K562 (cell line): ENCODE measurements around a stretch of chr2.

DNA sequence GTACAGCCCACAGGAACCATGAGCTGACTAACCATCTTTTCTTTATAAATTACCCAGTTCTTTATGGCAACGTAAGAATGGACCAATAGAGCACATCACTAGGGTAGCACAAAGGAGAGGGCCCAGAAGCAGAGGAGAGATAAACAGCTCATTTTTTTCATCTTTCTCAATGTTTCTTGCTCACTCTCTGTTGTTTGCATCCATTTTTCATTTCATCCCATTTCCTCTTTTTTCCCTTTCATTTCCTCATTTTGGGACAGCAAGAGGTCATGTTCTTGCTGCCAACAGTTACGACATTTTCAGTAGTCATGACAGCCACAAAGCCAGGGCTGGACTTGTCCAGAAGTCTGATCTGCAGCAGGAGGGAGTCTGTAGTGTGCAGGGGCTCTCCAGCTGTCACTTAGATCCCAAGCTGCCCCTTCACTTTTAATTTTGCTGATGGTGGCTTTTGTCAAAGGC is 52.7 kb upstream of the CYP1B1 start:
- RAMPAGE, long total RNA = no peak
- RRBS = no CpG with 5 or more reads among the region's 2 CpGs
PRO-cap:
- standard = no peak
- CoPRO, capped RNA only, 2 experiments = no peak in any of the 2 experiments
- CoPRO, capped and uncapped RNA, 2 experiments = no peak in any of the 2 experiments
- CoPRO, uncapped RNA only, 2 experiments = no peak in any of the 2 experiments
CAGE:
- cytosol, long polyA plus RNA = no peak
- long polyA plus RNA = no peak
- nucleolus, long total RNA = no peak
- nucleus, long polyA plus RNA = no peak

DNA sequence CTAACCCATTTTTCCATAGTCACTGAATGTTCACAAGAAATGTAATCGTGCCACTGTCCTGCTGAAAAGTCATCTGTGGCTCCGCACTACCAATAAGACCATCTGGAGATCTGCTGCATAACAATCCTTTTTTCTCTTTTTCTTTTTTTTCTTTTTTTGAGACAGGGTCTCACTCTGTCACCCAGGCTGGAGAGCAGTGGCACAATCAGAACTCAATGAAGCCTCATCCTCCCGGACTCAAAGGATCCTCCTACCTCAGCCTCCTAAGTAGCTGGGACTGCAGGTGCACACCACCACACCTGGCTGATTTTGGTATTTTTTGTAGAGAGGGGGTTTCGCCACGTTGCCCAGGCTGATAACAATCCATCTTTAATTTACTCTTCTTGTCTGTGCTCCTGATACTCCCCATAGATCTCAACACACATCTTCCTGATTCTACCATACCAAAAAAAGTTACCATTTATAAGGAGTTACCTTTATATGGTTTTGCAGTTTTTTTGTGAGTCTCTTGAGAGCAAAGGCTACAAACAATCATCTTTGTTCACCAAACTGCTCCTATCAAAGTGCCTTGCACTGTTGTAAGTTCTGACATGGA is 55.4 kb downstream of the ATL2 start:
- RAMPAGE, long total RNA = no peak
- RRBS = no CpG with 5 or more reads among the region's 5 CpGs
PRO-cap:
- standard = no peak
- CoPRO, capped RNA only, 2 experiments = no peak in any of the 2 experiments
- CoPRO, capped and uncapped RNA, 2 experiments = no peak in any of the 2 experiments
- CoPRO, uncapped RNA only, 2 experiments = peak in 1 of 2 experiments; most common minus-strand start position 116 of the sequence (in 1)
CAGE:
- cytosol, long polyA plus RNA = no peak
- long polyA plus RNA = no peak
- nucleolus, long total RNA = no peak
- nucleus, long polyA plus RNA = no peak

- RAMPAGE, long total RNA = no peak
- RRBS = no CpG with 5 or more reads among the region's 13 CpGs
PRO-cap:
- standard = no peak
- CoPRO, capped RNA only, 2 experiments = no peak in any of the 2 experiments
- CoPRO, capped and uncapped RNA, 2 experiments = no peak in any of the 2 experiments
- CoPRO, uncapped RNA only, 2 experiments = no peak in any of the 2 experiments
CAGE:
- cytosol, long polyA plus RNA = no peak
- long polyA plus RNA = no peak
- nucleolus, long total RNA = no peak
- nucleus, long polyA plus RNA = no peak
Measured at GRCh38 chr2:38406400-38407620, 29.7 kb upstream of the ATL2 start.

DNA sequence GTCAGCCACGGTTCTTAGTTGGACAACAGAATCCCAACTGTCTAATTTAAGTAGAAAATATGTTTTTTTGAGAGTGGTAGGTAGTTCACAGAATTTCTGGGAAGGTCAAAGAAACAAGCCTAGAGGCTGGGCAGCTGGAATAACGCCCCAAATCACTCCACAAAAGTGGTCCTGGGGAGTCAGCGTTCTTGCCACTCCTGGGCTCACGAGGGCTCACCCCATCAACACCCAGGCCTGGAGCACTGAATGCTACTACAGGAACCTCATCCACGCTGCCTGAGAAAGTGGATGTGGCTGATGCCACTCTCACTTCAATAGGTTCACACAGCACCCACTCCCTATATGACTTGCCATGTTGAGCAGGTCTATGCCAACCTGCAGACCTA is 76.3 kb upstream of the ATL2 start:
- RAMPAGE, long total RNA = no peak
- RRBS = no CpG with 5 or more reads among the region's 5 CpGs
PRO-cap:
- standard = no peak
- CoPRO, capped RNA only, 2 experiments = no peak in any of the 2 experiments
- CoPRO, capped and uncapped RNA, 2 experiments = no peak in any of the 2 experiments
- CoPRO, uncapped RNA only, 2 experiments = no peak in any of the 2 experiments
CAGE:
- cytosol, long polyA plus RNA = no peak
- long polyA plus RNA = no peak
- nucleolus, long total RNA = no peak
- nucleus, long polyA plus RNA = no peak

DNA sequence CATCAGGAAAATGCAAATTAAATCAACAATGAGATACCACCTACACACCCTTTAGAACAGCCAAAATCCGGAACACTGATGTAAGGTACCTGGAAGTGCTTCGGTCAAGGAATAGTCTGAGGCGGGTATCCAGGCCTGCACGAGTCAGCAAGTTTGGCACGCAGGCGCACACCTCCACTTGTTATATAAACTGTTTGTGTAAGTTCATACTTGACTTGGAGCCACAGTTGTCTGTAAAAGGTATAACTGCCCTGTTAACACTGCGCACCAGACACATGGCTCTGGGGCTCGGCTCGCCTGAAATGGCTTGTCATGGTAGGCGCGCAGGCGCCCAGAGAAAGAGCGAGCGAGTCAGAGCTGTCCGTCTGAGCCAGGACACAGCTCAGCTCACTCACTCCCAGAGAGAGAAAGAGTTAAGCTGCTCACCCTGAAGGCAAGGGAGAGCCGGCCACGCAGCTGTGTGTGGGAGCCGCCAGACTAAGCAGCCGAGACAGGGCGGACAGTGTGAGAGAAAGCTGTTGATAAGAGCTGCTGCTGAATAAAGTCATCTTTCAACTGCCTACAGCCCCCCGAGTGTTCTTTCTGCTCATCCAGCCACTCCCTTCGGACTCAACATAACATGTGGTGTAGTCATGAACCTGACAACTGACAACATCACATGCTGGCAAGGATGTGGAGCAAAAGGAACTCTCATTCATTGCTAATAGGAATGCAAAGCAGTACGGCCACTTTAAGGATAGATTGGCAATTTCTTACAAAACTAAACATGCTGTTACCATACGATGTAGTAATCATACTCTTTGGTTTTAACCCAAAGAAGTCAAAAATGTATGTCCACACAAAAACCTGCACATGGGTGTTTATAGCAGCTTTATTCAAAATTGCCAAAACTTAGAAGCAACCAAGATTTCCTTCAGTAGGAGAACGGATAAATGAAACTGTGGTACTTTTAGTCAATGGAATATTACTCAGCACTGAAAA is 87.1 kb downstream of the HNRNPLL start:
- RAMPAGE, long total RNA = no peak
- RRBS = no CpG with 5 or more reads among the region's 25 CpGs
PRO-cap:
- standard = bidirectional peak, plus-strand start at position 274 of the sequence, minus-strand start at position 303 of the sequence; bidirectional peak, plus-strand start at position 408 of the sequence, minus-strand start at position 410 of the sequence; bidirectional peak, plus-strand start at position 488 of the sequence, minus-strand start at position 462 of the sequence; unidirectional peak, minus-strand start at position 462 of the sequence; unidirectional peak, minus-strand start at position 517 of the sequence; unidirectional peak, minus-strand start at position 611 of the sequence
- CoPRO, capped RNA only, 2 experiments = peak in 2 of 2 experiments; most common plus-strand start position 390 of the sequence (in 2); most common minus-strand start position 304 of the sequence (in 2)
- CoPRO, capped and uncapped RNA, 2 experiments = peak in 1 of 2 experiments; most common plus-strand start position 274 of the sequence (in 1); most common minus-strand start position 272 of the sequence (in 1)
- CoPRO, uncapped RNA only, 2 experiments = peak in 2 of 2 experiments; most common plus-strand start position 312 of the sequence (in 1); most common minus-strand start position 272 of the sequence (in 2)
CAGE:
- cytosol, long polyA plus RNA = no peak
- long polyA plus RNA = no peak
- nucleolus, long total RNA = no peak
- nucleus, long polyA plus RNA = no peak

GRCh38 chr2:38517470-38517669 is 85.4 kb downstream of the HNRNPLL start:
- RAMPAGE, long total RNA = no peak
- RRBS = no CpG with 5 or more reads among the region's 5 CpGs
PRO-cap:
- standard = no peak
- CoPRO, capped RNA only, 2 experiments = no peak in any of the 2 experiments
- CoPRO, capped and uncapped RNA, 2 experiments = no peak in any of the 2 experiments
- CoPRO, uncapped RNA only, 2 experiments = no peak in any of the 2 experiments
CAGE:
- cytosol, long polyA plus RNA = no peak
- long polyA plus RNA = no peak
- nucleolus, long total RNA = no peak
- nucleus, long polyA plus RNA = no peak

- RAMPAGE, long total RNA = no peak
- RRBS = no CpG with 5 or more reads among the region's 7 CpGs
PRO-cap:
- standard = no peak
- CoPRO, capped RNA only, 2 experiments = no peak in any of the 2 experiments
- CoPRO, capped and uncapped RNA, 2 experiments = no peak in any of the 2 experiments
- CoPRO, uncapped RNA only, 2 experiments = peak in 2 of 2 experiments; most common minus-strand start chr2:38578721 (in 2)
CAGE:
- cytosol, long polyA plus RNA = no peak
- long polyA plus RNA = no peak
- nucleolus, long total RNA = no peak
- nucleus, long polyA plus RNA = no peak
Measured at GRCh38 chr2:38578426-38579339, 24.0 kb downstream of the HNRNPLL start.

- RAMPAGE, long total RNA = no peak
- RRBS = no CpG with 5 or more reads among the region's 9 CpGs
PRO-cap:
- standard = no peak
- CoPRO, capped RNA only, 2 experiments = no peak in any of the 2 experiments
- CoPRO, capped and uncapped RNA, 2 experiments = no peak in any of the 2 experiments
- CoPRO, uncapped RNA only, 2 experiments = no peak in any of the 2 experiments
CAGE:
- cytosol, long polyA plus RNA = no peak
- long polyA plus RNA = no peak
- nucleolus, long total RNA = no peak
- nucleus, long polyA plus RNA = no peak
Measured at GRCh38 chr2:38723055-38723724, 28.0 kb downstream of the SRSF7 start.

DNA sequence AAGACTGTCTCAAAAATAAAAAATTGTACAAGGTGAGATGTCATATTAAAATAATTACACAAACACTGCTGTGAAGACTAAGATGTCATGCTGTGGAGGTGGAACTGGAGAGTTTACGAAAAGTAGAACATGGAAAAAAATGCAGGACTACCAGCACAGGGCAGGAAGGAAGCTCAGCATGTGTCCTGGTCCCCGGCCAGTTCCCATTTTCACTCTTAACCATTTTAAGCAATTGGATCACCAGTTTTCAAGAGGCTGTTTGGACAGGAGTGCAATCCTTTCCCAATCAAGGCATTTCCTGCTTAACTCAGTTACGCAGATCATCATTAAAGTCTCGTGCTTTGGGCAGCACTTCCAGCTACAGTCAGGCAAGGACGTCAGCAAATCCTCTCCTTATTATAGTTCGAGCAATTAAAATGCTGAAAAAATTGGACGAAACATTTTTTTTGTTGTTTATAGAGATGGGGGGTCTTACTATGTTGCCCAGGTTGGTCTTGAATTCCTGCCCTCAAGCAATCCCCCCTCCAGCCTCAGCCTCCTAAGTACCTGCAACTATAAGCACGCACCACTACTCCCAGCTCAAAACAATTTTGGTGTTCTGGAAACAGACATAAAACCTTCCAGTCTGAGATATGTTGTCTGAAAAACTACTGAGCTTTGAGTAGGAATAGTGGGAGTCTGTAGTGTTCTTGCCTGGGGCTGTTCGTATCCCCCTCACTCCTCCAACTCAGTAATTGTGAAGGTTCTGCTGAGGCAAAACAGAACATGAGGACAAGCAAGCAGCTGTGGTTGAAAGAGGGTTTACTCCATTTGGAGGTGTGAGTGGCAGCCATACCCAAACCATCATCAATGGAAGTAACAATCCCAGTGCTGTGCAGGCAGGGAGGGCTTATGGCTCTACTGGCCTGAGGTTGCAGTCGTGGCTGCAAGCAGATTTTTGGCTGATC is 13.6 kb downstream of the SRSF7 start:
- RAMPAGE, long total RNA = no peak
- RRBS = no CpG with 5 or more reads among the region's 10 CpGs
PRO-cap:
- standard = no peak
- CoPRO, capped RNA only, 2 experiments = no peak in any of the 2 experiments
- CoPRO, capped and uncapped RNA, 2 experiments = no peak in any of the 2 experiments
- CoPRO, uncapped RNA only, 2 experiments = peak in 1 of 2 experiments; most common plus-strand start position 371 of the sequence (in 1); most common minus-strand start position 328 of the sequence (in 1)
CAGE:
- cytosol, long polyA plus RNA = no peak
- long polyA plus RNA = no peak
- nucleolus, long total RNA = no peak
- nucleus, long polyA plus RNA = no peak

DNA sequence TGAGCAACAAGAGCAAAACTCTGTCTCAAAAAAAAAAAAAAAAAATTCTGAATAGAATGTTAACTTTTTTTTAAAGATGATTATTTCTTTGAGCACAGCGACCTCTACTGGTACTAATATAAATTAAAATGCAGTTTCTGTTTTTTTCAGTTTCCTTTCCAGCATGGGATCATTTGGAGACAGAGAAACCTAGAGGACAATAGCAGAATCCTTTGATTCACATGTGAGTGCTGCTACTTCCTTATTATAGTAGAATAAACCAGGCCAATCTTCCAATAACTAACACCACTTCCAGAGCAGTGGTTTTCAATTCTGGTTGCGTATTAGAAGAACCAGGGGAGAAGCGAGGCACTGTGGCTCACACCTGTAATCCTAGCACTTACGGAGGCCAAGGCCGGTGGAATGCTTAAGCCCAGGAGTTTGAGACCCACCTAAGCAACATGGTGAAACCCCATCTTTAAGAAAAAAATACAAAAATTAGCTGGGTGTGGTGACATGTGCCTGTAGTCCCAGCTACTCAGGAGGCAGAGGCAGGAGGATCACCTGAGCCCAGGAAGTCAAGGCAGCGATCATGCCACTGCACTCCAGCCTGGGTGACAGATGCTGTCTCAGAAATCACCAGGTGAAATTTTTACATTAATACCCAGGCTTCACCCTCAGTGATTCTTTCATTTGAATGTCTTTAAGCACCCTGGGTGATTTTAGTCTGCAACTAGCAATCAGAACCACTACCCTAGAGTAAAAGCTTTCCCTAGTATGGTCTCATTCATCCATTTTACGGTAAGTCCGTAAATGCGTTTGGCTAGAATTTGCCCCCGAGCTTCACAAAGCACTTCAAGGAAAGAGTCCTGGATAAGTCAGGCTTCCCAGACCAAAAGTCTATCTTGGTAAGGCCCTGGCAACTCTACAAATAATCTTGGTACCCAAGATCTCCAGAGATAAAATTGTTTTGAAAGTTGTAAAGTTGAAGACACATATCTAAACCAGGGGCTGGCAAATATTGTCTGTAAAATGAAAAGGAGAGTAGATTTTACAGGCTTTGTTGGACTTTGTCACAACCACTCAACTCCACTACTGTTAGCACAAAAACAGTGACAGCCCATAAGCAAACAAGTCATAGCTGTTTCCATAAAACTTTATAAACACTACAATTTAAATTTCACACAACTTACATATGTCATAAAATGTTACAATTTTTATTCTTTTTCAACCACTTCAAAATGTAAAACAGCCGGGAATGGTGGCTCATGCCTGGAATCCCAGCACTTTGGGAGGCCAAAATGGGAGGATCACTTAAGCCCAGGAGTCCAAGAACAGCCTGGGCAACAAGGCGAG is 9.7 kb downstream of the SRSF7 start:
- RAMPAGE, long total RNA = no peak
- RRBS = no CpG with 5 or more reads among the region's 12 CpGs
PRO-cap:
- standard = no peak
- CoPRO, capped RNA only, 2 experiments = no peak in any of the 2 experiments
- CoPRO, capped and uncapped RNA, 2 experiments = peak in 1 of 2 experiments; most common minus-strand start position 950 of the sequence (in 1)
- CoPRO, uncapped RNA only, 2 experiments = peak in 2 of 2 experiments; most common plus-strand start position 410 of the sequence (in 1); most common minus-strand start position 246 of the sequence (in 2)
CAGE:
- cytosol, long polyA plus RNA = no peak
- long polyA plus RNA = no peak
- nucleolus, long total RNA = no peak
- nucleus, long polyA plus RNA = no peak

DNA sequence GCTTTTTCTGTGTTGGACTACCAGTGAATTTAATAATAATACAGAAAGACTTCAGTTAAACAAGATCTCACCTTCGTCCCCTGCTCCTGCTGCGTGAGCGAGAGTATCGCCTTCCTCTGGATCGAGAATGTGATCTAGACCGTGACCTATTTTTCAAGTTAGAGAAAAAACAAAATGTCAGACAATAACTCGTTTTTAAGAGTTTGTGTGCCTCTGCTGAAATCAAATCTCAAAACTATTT is 2.7 kb downstream of the SRSF7 start:
- RAMPAGE, long total RNA = no peak
- RRBS = no CpG with 5 or more reads among the region's 7 CpGs
PRO-cap:
- standard = no peak
- CoPRO, capped RNA only, 2 experiments = no peak in any of the 2 experiments
- CoPRO, capped and uncapped RNA, 2 experiments = no peak in any of the 2 experiments
- CoPRO, uncapped RNA only, 2 experiments = no peak in any of the 2 experiments
CAGE:
- cytosol, long polyA plus RNA = no peak
- long polyA plus RNA = no peak
- nucleolus, long total RNA = no peak
- nucleus, long polyA plus RNA = no peak

DNA sequence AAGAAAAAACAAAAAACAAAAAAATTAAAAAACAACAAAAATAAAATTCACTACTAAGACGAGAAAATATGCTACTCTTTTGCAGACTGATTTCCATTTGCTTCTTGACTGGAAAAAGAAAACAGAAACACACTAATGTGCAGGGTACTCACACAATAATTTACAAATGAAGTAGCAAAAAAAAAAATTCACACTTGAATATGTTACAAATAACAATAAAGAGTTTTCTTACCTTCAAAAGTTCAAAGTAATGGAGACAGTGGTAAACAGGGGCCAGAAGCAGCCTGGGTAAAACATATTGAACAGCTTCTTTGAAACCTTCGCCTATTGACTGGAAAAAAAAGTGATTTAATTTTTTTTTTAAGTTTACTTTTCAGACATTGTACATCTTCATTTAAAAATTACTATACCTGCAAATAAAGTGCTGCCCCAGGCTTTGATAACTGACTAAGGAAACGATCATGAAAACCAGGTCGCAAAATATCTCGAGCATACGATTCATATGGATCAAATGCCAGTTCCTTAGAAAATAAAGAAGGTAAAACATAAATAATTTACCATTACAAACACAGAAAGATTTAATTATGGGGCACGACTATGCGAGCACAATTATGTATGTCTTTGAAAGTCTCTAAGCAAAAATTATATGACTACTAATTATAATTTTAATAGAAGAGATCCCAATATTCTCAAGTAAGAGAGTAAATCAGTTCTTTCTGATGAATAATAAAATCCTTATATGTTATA is 85.7 kb downstream of the SOS1 start:
- RAMPAGE, long total RNA = no peak
- RRBS = no CpG with 5 or more reads among the region's 8 CpGs
PRO-cap:
- standard = no peak
- CoPRO, capped RNA only, 2 experiments = no peak in any of the 2 experiments
- CoPRO, capped and uncapped RNA, 2 experiments = no peak in any of the 2 experiments
- CoPRO, uncapped RNA only, 2 experiments = no peak in any of the 2 experiments
CAGE:
- cytosol, long polyA plus RNA = no peak
- long polyA plus RNA = no peak
- nucleolus, long total RNA = no peak
- nucleus, long polyA plus RNA = no peak

DNA sequence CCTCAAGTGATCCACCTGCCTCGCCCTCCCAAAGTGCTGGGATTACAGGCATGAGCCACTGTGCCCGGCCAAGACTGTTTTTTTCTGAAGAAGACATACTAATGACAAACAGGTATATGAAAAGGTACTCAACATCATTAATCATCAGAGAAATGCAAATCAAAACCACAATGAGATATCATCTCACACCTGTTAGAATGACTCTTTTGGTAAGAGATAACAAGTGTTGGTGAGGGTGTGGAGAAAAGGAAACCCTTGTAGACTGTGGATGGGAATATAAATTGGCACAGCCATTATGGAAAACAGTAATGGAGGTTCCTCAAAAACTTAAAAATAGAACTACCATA is 20.9 kb downstream of the SOS1 start:
- RAMPAGE, long total RNA = no peak
- RRBS = no CpG with 5 or more reads among the region's 2 CpGs
PRO-cap:
- standard = no peak
- CoPRO, capped RNA only, 2 experiments = no peak in any of the 2 experiments
- CoPRO, capped and uncapped RNA, 2 experiments = no peak in any of the 2 experiments
- CoPRO, uncapped RNA only, 2 experiments = no peak in any of the 2 experiments
CAGE:
- cytosol, long polyA plus RNA = no peak
- long polyA plus RNA = no peak
- nucleolus, long total RNA = no peak
- nucleus, long polyA plus RNA = no peak

DNA sequence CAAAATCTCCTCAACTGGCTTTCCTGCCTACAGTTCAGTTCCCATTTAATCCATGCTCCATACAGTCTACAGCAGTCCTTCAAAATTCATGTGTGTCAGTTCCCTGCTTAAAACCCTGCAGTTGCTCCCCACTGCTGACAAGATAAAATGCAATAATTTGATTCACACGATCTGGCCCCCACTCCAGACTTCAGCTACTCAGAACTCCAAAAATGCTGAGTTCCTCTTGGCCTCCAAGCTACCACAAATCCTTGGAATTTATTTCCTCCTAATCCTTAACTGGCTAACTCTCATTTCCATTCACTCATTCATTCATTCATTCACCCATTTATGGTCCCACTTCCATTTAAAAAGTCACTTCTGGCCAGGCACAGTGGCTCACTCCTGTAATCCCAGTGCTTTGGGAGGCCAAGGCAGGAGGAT is 12.6 kb downstream of the SOS1 start:
- RAMPAGE, long total RNA = no peak
- RRBS = no CpG with 5 or more reads among the region's 1 CpG
PRO-cap:
- standard = no peak
- CoPRO, capped RNA only, 2 experiments = no peak in any of the 2 experiments
- CoPRO, capped and uncapped RNA, 2 experiments = no peak in any of the 2 experiments
- CoPRO, uncapped RNA only, 2 experiments = no peak in any of the 2 experiments
CAGE:
- cytosol, long polyA plus RNA = no peak
- long polyA plus RNA = start-site peak on the minus strand centred at position 269 of the sequence, 185 bp wide, 28 and 8 reads in 2 replicates
- nucleolus, long total RNA = no peak
- nucleus, long polyA plus RNA = start-site peak on the minus strand centred at position 254 of the sequence, 253 bp wide, 27 and 50 reads in 2 replicates

DNA sequence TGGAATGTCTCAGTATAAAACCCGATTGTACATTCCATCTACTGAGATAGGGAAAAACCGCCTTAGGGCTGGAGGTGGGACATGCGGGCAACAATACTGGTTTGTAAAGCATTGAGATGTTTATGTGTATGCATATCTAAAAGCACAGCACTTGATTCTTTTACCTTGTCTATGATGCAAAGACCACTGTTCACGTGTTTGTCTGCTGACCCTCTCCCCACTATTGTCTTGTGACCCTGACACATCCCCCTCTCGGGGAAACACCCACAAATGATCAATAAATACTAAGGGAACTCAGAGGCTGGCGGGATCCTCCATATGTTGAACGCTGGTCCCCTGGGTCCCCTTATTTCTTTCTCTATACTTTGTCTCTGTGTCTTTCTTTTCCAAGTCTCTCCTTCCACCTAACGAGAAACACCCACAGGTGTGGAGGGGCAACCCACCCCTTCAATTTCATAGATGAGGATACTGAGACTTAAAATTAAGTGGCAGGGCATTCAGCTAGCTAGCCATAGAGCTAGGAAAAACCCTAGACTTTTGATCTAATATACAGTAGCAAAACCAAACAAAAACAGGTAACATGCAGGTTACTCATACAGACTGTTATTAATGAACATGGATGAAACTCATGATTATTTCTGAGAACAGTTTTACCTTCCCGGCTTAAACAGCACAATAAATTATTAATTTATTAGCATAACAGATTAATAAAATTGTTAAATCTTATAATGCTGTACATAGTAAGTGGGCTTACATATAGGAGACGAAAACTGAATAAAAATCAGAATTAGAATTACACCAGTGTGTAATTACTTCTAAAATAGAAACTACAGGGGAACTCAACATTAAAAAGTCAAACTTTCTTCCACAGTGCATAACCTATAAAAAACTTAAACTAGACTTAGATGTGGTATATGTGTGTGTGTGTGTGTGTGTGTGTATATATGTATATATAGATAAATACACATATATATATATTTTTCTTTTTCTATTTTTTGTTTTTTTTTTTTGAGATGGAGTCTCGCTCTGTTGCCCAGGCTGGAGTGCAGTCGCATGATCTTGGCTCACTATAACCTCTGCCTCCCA is 115.1 kb downstream of the MAP4K3 start:
- RAMPAGE, long total RNA = no peak
- RRBS = no CpG with 5 or more reads among the region's 12 CpGs
PRO-cap:
- standard = no peak
- CoPRO, capped RNA only, 2 experiments = no peak in any of the 2 experiments
- CoPRO, capped and uncapped RNA, 2 experiments = no peak in any of the 2 experiments
- CoPRO, uncapped RNA only, 2 experiments = no peak in any of the 2 experiments
CAGE:
- cytosol, long polyA plus RNA = no peak
- long polyA plus RNA = no peak
- nucleolus, long total RNA = no peak
- nucleus, long polyA plus RNA = no peak

- RAMPAGE, long total RNA = no peak
- RRBS = no CpG with 5 or more reads among the region's 2 CpGs
PRO-cap:
- standard = no peak
- CoPRO, capped RNA only, 2 experiments = no peak in any of the 2 experiments
- CoPRO, capped and uncapped RNA, 2 experiments = no peak in any of the 2 experiments
- CoPRO, uncapped RNA only, 2 experiments = no peak in any of the 2 experiments
CAGE:
- cytosol, long polyA plus RNA = no peak
- long polyA plus RNA = no peak
- nucleolus, long total RNA = no peak
- nucleus, long polyA plus RNA = no peak
Measured at GRCh38 chr2:39464773-39465409, 27.8 kb upstream of the MAP4K3 start.

GRCh38 chr2:39504084-39505254 is 67.4 kb upstream of the MAP4K3 start:
- RAMPAGE, long total RNA = no peak
- RRBS = no CpG with 5 or more reads among the region's 14 CpGs
PRO-cap:
- standard = no peak
- CoPRO, capped RNA only, 2 experiments = no peak in any of the 2 experiments
- CoPRO, capped and uncapped RNA, 2 experiments = no peak in any of the 2 experiments
- CoPRO, uncapped RNA only, 2 experiments = no peak in any of the 2 experiments
CAGE:
- cytosol, long polyA plus RNA = no peak
- long polyA plus RNA = no peak
- nucleolus, long total RNA = no peak
- nucleus, long polyA plus RNA = no peak